A375 (cell line): ENCODE measurements around the gene CHAT.

GRCh38 chr10:47137682-47138043, 162.3 kb upstream of the GDF10 start:
- RAMPAGE, long total RNA, result no peak

GRCh38 chr10:47298687-47299171, 1.3 kb upstream of the GDF10 start:
- RAMPAGE, long total RNA, result no peak

DNA sequence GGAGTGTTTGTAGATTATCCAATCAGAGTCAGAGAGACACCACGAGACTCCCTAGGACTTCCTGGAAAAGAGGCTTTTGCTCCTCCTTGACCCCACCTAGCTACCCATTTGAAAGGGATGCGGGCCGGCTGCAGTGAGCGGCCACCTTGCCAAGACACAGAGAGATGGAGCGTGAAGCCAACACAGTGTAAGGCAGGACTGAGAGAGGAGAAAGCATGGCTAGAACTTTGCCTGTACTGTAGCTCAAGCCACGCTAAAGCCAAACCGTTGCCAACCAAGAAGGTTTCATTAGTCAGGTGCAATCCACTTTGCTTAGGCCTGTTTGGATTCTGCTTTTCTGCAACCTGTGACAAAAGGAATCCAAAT, 3.4 kb upstream of the GDF2 start:
- RAMPAGE, long total RNA, result no peak

- RAMPAGE, long total RNA, result no peak
Observed at GRCh38 chr10:47402554-47403325, 18.6 kb upstream of the ZNF488 start.

DNA sequence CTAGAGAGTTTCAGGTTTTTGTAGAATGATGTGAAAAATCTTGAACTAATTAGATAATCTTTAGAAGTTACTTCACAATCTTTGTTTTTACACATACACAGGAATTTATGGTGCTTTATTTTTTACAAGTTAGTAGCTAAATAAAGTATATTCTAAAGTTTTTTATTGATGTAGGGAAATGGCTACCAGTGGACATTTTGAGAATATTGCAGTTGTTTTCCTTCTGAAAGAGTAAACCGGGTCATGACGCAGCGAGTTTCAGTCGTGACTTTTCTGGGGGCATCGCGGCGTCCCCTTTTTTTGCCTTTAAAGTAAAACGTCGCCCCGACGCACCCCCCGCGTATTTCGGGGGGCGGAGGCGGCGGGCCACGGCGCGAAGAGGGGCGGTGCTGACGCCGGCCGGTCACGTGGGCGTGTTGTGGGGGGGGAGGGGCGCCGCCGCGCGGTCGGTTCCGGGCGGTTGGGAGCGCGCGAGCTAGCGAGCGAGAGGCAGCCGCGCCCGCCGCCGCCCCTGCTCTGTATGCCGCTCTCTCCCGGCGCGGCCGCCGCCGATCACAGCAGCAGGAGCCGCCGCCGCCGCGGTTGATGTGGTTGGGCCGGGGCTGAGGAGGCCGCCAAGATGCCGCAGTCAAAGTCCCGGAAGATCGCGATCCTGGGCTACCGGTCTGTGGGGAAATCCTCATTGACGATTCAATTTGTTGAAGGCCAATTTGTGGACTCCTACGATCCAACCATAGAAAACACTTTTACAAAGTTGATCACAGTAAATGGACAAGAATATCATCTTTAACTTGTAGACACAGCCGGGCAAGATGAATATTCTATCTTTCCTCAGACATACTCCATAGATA, 57.6 kb downstream of the SYT15B start:
- RAMPAGE, long total RNA, result no peak

- RAMPAGE, long total RNA, result no peak
Observed at GRCh38 chr10:47763610-47763803, 115 bp upstream of the SYT15B start.

GRCh38 chr10:47986490-47987060, 13.0 kb downstream of the FAM25C start:
- RAMPAGE, long total RNA, result no peak

GRCh38 chr10:48333828-48334351, 27.4 kb downstream of the MAPK8 start:
- RAMPAGE, long total RNA, result no peak

GRCh38 chr10:48372394-48372863, 66.0 kb downstream of the MAPK8 start:
- RAMPAGE, long total RNA, result no peak

DNA sequence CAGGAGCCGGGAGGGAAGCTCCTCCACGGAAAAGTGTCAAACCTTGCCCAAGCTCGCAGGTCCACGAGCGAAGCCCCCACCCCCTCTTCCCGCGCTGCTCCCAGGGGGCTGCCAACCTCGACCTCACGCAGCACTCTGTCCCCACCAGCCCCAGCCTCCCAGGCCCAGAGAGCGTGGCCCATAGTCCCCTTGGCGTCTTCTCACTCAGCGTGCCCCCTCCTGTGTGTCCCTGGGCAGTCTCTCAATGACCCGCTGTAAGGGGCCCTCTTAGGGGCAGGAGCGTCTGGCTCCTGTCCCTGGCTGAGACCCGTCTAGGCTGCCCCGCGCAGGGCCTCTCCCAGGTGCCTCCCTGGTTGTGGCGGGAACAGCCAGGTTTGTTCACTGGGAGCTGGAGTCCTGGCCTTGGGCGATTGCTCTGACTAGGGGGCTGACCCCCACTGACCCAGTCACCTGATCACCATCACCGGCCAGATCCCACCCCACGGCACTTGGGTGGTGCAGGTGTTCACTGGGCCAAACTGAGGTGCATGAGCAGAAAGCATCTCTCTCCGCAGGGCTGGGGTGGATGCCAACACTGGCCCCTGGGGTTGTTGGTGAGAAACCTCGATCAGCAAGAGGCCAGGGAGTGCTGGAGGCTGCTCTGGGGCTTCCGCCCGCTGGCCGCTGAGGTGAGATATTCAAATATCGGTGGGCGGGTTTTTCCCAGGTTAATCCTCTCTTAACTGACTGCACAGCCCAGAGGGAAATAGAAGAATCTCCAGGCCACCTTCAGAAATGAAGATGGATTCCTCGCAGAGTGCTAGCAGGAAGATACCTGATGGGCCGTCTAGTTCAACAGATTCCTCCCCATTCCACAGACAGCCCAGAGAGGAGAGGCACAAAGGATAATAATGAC, 12.6 kb upstream of the WDFY4 start:
- RAMPAGE, long total RNA, result no peak

DNA sequence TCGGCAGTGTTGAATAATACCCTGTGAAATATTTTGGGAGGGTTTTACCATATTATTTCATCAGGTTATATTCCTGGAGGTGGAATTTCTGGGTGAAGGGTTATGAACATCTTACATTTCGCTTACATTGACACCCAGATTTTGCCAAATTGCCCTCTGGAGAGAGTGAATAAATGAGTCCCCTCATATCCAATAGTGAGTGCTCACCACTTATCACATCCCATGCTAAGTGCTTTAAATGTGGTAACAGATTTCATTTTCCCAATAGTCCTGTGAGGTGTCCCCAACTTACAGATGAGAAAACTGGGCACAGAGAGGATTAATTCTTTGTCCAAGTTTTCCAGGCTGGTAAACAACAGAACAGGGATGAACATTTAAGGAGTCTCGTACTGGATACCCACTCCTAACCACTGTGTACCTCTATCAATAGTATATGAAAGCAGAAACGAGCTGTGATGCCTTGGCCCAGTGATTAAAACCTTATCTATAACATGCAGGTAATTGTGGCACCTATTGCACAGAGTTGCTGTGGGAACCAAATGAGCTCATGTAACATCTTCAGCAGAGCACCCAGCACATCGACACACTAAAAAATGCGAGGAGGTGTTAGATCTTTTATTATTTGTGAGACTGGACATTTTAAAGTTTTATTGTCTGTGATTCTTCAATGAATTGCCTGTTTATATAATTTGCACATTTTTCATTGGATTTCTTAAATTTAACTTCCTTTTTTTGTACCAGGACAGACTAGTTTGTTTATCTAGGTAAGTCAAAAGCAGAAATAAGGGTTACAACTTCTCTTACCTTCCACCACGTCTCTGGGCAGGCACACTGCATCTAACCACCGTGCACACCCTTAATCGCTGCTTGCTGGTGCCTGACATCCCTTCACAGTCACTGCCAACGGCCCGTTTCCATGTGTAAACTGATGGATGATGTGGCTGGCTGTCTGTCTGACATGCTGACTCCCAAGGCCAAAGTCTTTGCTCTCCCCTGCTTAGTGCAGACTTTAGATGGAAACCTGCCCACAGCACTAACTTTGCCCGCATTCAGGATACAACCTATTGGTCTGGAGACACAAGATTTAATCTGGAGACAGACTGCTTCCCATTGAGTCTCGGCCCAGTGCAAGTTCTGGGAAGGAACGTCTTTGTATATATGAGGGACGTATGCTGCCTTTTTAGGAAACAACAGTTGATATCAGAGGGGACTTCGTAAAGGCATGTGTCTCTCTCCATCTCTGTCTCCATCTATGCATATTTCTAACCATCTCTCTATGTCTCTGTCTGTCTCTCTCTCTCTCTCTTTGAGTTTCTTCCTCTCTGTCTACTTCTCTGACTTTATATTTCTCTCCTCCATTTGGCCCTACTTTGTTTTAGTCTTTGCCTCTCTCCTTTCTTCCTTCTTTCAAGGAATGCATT, 1.3 kb downstream of the TMEM273 start:
- RAMPAGE, long total RNA, result no peak

DNA sequence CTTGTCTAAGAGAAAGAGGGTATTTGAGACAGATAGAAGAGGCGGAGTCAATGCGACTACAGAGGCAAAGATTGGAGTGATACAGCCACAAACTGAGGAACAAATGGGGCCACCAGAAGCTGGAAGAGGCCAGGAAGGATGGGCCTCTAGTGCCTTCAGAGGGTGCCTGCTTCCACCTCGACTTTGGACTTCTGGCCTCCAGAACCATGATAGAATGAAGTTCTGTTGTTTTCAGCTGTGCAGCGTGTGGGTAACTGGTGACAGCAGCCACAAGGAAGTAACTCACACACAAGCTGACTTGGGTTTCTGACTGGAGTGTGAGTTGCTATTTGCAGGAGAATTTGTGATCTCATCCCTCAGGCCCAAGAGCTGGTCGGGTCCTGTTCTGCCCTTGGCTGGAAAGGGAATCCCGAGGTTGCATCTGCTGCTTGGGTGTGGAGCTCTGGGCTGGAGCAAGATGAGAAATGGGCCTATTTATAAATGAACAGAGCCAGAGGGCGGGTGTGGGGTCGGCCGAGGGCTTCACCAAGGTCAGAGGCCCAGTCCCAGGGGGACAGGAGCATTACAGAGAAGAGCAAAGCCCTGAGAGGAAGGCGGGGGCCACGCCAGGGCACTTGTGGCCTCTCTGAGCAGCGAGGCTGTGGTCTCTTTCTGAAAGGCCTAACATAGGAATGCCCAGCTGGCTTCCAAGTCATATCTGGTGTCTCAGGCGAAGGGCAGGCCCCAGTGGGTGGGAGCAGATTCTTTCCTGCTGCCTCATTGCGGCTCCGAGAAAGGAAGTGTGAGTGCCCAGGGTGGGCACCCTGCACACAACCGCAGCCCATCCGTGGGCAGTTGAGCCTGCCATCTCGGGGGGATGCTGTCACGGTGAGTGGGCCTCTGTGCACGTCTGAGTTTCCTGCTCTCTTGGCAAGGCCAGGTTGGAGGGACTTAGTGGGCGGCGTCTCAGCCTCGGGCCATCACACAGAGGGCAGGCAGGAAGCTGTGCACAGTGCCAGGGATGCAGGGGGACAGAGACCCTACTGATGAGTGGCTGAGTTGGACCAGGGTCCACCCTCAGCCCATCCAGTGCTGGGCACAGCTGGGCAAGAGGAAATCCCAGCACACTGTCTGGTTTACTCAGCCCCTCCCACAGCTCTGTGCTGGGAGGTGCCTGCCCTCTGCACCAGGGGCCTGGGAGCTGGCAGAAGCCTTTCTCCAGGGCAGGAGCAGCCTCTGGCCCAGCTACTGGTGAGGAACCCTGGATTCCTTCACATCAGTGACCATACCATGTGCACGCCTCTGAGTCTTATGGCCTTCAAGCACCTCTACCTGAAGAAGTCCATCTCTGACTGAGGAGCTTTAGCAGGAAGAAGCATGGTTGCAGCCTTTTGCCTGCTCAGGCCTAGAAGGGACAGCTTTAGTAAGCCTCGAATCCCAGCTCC, 26.4 kb upstream of the C10orf71 start:
- RAMPAGE, long total RNA, result no peak

GRCh38 chr10:49282810-49283356, 16.1 kb upstream of the C10orf71 start:
- RAMPAGE, long total RNA, result no peak

DNA sequence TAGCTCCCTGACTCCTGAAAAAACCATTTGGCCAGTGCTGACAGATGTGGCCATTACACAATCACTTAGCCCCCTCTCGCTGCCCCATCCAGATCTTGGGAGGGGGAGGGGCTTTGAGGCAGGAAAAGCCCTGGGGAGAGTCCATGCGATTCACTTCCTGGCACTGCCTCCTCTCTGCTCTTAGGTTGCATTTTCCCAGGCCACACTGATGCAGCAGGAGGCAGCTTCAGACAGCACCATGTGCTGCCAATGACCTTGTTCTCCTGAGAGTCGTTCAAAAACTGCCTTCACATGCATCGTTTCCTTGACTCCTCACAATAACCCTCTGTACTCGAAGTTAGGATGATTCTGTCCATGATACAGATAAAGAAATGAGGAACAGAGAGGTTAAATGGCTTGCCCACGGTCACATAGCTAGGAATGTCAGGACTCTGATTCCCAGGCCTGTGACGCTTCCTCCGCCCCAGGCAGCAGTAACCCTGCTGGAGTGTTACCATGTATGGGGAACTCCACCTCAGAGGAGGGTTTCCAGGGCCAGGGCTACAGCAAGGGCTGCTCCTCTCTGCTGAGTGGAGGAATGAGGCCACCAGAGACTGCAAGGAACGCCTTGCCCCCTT, 35.9 kb downstream of the DRGX start:
- RAMPAGE, long total RNA, result no peak

GRCh38 chr10:49613787-49614112, at the start of gene CHAT:
TSS of gene CHAT (plus strand) at chr10:49614037.
- RAMPAGE, long total RNA, result no peak

DNA sequence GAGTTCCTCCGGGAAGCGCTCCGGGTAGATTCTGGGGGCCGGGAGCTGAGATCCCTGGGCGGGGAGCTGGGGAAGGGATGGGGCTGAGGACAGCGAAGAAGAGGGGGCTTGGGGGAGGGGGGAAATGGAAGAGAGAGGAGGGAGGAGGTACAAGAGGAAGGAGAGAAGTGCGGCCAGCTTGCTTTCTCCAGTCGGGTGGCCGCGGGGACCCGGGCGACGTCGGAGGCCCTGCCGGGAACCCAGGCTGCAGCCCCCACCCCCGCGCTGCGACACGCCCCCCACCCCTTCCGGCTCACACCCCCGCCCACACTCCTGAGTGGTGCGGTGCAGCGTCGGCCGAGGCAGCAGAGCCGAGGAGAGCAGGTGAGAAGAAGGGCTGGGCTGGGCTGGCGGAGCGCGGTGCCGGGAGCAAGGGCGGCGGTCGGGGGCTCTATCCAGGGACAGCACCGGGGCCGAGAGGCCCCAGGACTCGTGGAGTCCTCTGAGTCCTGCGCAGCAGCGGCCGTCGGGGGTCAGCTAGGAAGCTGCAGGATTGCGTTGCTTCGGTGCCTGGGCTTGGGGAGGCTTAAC, 361 bp downstream of the CHAT start:
- RAMPAGE, long total RNA, result no peak

GRCh38 chr10:50326083-50326827, 74.9 kb upstream of the ASAH2 start:
- RAMPAGE, long total RNA, result no peak

GRCh38 chr10:50332779-50333039, 81.4 kb upstream of the ASAH2 start:
- RAMPAGE, long total RNA, result no peak

GRCh38 chr10:50374245-50375456, 123.3 kb upstream of the ASAH2 start:
- RAMPAGE, long total RNA, result no peak

DNA sequence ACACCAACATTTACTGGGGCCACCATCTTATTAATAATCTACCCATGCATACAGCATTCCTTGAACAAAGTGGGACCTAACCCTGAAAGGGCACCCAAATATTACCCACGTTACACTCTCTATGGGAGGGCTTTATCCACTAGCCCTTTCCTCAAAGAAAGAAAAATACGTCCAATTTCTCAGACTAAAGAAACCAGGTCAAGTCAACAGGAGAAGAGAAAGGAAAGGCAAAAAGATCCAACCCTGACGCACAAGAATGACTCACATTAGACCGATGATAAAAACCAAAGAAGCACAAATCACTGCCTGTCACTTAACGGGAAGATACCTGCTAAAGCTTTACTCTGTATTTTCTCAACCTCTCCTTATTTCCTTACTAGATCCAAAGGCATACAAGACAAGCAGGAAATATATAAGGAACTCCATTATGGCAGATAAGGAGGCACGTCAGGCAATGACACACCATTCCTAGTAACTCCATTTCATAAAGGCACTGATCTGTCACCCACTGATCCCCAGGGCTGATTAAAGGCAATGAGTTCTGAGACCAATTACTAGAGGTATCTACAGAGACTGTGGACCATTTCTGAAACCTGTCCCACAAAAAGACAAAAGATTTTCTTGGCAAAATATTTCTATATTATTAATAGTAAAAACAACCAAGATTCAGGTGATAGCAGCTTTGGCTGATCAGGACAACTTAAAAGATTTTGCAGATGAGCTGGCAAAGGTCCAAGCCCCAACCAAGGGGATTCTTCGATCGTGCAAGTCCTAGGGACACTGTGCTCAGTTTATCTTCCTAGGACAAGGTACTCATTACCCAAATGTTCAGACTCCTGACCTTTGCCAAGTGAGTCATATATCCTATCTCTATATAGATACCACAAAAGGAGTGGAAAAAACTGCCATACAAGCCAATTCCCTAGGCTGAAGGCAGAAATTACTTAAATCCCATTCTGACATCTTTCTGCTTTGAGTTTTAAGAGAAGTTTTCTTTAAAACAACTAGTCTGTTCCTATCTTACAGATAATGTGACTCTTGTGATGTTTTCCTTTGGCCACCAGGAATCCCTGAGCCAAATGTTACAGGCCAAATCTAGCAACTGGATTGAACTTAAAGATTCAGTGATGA, 142.2 kb upstream of the ASAH2 start:
- RAMPAGE, long total RNA, result no peak